Mesangial cell (primary cell): Measurements from ENCODE around the genes SELENON, FAM110D, SH3BGRL3 and HMGN2.

DNA sequence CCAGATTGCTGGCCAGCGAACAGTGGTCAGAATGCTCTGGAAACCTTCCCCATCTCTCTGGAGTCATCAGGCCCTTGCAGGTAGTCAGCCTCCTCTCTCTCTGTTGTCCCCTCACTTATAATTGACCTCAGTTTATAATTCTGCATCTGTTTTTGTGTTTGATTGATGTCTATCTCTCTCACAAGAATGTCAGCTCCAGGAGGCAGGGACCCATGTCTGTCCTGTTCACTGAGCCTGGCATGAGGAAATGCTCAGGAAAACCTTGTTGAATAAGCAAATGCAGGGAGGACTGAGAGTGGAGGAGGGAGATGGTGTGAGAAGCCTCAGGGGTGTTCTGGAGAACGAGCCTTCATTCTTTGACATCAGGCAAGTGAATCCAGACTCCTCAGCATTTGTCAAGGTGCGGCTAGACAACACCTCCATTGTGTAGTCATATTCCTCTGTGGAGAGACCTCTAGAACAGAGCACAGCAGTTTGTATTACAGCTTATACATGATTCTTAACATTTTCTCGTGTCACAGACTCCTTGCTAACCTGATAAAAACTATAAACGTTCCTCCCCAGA lies 45.5 kb downstream of the MAN1C1 start:
- RAMPAGE, long total RNA, result no peak

DNA sequence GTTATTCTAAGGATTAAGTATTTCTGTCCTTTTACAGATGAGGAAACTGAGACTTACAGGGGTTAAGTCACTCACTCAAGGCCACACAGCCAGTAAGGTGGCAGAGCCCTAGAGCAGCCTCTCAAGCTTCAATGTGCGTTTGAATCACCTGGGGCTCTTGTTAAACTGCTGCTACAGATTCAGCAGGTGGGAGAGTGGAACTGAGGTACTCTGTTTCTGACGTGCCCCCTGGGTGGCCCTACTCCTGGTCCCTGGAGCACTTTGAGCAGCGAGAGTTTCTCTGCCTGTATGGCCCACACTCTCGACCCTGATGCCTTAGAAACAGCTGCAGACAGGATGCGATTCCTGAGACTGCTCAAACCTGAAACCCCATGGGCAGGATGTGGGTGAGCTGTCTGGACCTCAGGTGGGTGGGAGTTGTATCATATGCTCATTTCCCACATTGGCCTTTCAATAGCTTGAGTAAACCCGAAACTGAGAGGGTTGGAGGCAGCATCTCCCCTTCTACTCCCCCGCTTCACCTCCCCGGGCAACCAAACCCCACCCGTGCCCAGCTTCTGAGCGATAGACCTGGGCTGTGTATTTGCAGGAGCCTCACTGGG lies 59.3 kb downstream of the MAN1C1 start:
- RAMPAGE, long total RNA, result no peak

DNA sequence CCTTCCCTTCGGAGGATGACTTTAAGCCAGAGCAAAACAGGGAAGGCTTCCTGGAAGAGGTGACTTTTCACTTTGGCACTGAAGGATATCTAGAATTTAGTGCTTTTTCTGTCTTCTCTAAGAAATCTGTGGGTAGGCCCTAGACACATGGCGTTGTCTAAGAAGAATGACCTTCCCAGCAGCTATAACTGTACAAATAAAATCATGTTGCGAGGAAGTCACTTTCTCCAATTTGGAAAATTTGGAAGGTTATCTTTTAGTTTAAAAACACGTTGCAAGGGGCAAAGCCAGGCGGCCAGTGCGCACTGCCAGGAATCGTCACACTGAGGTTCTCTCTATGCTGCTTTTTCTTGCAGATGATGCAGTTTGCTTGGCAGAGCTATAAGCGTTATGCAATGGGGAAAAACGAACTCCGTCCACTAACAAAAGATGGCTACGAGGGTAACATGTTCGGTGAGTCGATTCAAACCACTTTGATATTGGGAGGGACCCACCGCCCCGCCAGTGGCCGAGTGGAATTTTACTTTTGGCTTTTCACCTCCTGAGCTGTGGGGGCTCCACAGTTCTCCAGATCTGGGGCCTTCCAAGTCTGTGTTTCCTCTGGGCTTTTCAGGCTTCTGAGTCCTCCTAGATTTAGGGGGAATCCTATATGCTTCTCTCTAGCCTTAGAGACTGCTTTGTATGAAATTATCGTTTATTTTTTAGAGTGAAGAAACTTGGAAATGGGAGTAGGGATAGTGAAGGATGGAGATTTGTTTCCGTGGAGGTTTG lies 69.7 kb downstream of the MAN1C1 start:
- RAMPAGE, long total RNA, result no peak

DNA sequence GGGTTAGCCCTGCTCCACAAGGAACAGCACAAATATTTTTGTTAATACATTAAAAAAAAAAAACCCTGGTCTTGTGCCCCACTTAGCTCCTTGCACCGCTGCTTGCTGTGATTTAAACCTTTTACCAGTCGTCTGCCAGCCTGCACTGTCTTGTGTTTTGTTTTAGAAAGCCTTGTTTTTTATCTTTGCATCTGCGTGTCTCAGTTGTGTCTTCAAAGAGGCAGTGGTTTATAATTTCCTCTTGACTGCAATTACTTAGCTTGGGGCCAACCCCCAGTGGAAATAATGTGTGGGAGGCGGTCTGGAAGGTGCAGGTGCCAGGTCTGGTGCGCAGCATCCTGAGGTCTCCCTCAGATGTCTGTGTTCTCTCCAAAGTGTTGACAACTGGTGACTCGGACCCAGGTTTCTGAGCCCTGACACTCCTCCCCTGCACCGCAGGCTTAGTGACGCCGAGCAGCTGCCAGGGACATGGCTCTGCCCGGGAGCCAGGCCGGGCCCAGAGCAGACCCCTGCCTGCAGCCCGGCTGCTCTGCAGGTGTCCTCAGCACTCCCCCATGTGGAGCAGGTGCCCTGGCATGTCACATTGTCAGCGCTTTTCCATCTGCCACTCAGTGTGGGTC lies 25.1 kb upstream of the SELENON start:
- RAMPAGE, long total RNA, result no peak

GRCh38 chr1:25794097-25794730 lies 5.8 kb upstream of the SELENON start:
- RAMPAGE, long total RNA, result no peak

DNA sequence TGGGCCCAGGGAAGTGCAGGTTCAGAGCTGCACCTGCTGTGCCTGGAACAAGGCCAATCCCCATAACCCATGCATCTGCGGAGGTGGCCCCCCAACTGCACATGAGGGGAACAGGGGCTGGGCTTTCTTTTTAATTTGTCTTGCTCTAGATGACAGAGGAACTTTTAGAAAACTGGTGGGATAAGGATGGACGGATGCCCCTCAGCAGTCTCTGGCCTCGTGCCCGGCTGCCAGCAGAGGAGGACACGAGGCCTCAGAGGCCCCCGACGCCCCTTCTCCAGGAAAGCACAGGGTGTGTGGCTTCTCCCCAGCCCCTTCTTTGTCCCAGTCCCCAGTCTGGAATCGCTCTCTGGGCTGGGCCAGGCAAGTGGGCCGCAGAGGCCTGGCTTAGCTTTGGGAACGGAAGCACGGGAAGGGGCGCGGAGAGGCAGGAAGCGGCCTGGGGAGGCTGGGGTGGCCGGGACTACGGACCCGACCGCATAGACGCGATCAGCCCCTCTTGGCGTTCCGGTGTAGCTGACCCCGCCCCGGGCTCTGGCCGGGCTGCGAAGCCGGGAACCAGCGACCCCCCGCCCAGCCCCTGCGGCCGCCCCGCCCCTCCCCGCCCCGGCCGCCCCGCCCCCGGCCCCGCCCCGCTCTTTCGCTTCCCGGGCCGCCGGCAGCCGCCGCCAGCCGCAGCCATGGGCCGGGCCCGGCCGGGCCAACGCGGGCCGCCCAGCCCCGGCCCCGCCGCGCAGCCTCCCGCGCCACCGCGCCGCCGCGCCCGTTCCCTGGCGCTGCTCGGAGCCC lies at the start of gene SELENON:
Gene SELENON, plus strand, starts transcription at position 643 of the 789 bp plus-strand sequence.
- RAMPAGE, long total RNA, result no peak

- RAMPAGE, long total RNA, result no peak
Measured at GRCh38 chr1:25890063-25890958, 14.8 kb upstream of the PAQR7 start.

DNA sequence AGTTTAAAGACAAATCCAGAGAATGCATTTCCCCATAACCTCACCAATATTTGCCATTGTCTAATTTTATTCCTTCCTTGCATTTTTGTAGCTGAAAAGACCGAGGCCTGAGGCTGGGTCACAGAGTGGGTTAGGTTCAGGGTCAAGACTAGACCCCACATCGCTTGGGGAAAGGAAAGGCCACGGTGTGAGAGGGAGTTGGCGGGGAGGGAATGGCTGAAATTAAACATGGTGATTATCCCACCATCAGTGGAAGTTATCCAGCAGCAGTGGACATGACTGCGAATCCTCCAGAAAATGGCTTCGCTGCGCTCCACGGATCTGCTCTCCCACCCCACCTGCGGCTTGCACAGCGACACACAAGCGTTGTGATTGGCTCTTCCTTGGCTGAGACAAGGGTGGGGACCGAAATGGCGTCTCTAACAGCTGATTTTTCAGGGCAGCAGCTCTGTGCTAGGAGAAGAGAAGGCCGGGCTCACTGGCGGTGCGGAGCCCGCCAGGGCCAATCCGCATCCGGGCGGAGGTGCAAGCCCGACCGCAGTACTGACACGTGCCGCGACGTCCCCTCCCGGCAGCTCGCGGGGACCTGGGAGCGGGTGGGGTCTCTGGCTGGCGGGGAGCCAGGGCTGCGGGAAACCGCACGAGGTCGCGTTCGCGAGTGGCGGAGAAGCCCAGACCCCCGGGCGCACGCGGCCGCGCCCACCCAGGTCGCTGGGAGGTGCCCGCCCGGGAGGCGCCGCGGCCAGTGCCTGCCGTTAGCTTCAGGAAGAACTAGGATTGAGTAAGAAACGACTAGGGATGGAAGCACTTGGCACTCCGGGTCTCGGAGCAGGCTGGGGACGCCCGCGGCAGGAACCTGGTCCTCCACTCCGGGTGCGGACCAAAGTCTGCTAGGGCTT lies 16.3 kb upstream of the STMN1 start:
- RAMPAGE, long total RNA, result no peak

GRCh38 chr1:26081542-26082251 lies 14.3 kb upstream of the TRIM63 start:
- RAMPAGE, long total RNA, result no peak

GRCh38 chr1:26156446-26156920 lies 2.4 kb upstream of the FAM110D start:
- RAMPAGE, long total RNA, result no peak

DNA sequence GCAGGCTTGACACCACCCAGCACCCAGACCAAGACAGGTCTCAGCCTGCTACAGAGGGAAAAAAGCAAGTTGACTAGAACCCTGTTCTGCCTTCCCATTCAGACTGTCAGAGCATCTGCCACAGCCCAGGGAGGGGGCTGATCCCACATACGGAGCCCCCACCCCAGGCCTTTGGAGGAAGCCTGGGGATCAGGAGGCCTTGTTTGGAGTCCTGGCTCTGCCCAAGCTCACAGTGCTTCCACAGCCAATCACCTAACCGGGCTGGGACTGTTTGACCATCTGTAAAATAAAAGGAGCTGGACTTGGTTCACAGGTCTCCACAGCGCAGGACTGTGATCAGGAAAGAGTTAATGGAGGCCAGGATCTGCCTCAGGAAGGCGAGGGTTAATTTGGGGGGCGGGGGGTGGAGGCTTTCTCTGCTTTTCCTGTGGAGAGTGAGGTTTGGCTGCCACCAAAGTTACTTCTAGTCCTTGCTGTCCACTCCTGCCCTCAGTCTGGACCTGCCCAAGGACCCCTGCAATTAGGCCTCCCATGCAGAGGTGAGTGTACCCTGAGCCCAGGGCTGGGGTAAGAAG lies at the start of gene FAM110D:
Gene FAM110D, plus strand, starts transcription at position 492 of the 575 bp plus-strand sequence.
- RAMPAGE, long total RNA, result no peak

DNA sequence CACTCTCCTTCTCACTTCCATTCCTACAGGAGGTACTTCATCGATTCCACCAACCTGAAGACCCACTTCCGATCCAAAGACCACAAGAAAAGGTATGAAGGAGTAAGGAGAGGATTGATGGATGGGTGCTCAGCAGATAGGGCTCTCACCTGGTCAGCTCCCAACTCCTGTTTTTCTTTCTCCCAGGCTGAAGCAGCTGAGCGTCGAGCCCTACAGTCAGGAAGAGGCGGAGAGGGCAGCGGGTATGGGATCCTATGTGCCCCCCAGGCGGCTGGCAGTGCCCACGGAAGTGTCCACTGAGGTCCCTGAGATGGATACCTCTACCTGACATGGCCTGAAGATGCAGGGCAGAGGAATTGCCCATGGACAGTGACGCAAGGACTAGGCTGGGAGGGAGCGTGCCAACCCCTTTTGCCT lies 689 bp downstream of the ZNF593 start:
- RAMPAGE, long total RNA, result no peak

DNA sequence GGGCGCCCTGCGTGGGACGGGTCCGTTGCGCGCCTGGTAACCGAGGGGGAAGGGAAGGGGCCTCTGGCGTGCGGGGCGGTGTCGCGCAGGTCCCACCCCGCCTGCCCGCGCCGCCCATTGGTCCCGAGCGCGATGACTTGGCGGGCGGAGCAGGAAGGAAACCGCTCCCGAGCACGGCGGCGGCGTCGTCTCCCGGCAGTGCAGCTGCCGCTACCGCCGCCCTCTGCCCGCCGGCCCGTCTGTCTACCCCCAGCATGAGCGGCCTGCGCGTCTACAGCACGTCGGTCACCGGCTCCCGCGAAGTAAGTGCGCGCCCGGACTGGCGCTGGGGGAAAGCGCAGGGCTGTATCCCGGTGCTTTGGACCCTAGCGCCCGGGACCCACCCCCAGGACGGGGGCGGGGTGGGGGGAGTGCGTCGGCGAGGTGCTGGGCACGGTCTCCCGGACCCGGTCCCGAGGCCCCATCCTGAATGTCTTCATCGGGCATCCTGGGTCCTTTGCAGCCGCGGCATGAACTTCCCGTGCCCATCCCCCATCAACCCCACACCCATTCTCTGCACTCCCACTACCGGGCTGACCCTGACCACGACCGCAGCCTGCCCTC lies at the start of gene SH3BGRL3:
Gene SH3BGRL3, plus strand, starts transcription at position 185 of the 603 bp plus-strand sequence.
- RAMPAGE, long total RNA, result start-site peak on the plus strand centred at position 194 of the sequence, 110 bp wide, 7,450 reads

DNA sequence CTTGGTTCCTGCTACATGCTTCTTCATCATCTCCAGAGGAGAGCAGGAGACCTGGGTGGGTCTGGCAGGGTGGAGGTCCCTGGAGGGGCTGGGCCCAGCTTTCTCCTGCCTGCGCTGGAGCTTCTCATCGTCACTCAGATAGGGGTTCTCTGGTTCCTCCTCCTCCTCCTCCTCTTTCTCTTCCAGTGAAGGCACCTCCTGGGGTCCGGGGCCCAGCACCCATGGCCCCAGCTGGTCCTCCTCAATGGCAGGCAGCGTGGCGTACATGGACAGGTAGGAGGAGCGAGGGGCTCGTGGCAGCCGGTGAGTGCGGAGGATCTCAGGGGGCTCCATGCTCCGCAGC lies 10.0 kb downstream of the CRYBG2 start:
- RAMPAGE, long total RNA, result no peak

- RAMPAGE, long total RNA, result start-site peak on the plus strand at chr1:26472427-26472515, 6,952 reads
Measured at GRCh38 chr1:26471784-26472586, at the start of gene HMGN2. Gene HMGN2 (plus strand): TSS chr1:26472440.

- RAMPAGE, long total RNA, result no peak
Measured at GRCh38 chr1:26486857-26487535, 14.8 kb downstream of the HMGN2 start.

- RAMPAGE, long total RNA, result no peak
Measured at GRCh38 chr1:26500781-26501771, 28.5 kb upstream of the RPS6KA1 start.

DNA sequence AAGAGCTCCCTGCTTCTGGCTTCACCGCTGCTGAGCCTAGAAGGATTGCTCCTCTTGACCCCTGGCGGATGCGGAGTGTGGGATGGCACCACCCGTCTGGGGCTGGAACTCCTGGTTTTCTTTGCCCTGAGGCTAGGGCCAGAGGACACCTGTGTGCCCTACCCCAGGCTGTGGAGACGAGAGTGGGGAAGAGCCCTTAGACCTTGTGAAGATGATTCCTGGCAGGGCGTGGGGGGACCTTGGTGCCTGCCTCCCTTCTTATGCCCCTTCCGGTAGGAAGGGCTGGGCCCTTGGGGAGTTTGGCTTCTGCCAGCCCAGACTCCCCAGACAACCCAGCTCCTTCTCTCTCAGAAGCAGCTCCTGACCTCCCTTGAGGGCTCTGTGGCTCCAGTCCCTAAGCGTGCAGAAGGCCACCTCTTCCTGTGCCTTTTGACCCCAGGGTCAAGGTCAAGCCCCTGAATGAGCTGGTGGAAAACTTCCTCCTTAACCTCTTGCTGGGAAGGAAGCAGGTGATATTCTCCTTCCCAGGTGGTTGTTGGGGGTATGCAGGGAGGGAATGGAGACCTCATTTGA lies 919 bp downstream of the RPS6KA1 start:
- RAMPAGE, long total RNA, result no peak

DNA sequence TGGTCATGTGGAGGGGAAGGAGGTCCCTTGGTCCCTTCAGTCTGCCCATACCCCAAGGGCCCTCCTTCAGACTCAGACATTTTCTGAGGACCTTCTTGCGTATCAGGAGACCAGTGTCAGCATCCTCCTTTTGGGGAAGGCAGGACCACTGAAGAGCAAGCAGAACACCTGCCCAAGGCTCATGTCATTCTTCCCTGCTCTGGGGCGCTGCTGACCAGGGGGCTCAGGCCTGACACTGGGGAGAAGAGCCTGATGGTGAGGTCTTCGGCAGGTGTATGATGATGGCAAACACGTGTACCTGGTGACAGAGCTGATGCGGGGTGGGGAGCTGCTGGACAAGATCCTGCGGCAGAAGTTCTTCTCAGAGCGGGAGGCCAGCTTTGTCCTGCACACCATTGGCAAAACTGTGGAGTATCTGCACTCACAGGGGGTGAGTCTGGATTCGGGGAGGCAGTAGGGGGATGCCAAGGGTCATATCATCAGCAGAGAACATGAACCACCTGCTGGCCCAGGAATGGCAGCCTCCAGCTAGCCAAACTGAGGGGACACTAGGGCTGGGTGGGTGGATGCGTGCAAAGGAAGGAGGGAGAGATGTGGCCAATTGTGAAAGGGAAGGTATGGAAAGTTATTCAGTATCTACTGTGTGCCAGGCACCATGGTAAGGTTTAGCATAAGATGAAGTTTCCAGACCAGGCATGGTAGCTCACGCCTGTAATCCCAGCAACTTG lies 31.8 kb downstream of the RPS6KA1 start:
- RAMPAGE, long total RNA, result no peak

GRCh38 chr1:26564651-26565417 lies 35.3 kb downstream of the RPS6KA1 start:
- RAMPAGE, long total RNA, result no peak